H4 (cell line): Measurements from ENCODE around the genes NLK, ALDOC and TLCD1.

DNA sequence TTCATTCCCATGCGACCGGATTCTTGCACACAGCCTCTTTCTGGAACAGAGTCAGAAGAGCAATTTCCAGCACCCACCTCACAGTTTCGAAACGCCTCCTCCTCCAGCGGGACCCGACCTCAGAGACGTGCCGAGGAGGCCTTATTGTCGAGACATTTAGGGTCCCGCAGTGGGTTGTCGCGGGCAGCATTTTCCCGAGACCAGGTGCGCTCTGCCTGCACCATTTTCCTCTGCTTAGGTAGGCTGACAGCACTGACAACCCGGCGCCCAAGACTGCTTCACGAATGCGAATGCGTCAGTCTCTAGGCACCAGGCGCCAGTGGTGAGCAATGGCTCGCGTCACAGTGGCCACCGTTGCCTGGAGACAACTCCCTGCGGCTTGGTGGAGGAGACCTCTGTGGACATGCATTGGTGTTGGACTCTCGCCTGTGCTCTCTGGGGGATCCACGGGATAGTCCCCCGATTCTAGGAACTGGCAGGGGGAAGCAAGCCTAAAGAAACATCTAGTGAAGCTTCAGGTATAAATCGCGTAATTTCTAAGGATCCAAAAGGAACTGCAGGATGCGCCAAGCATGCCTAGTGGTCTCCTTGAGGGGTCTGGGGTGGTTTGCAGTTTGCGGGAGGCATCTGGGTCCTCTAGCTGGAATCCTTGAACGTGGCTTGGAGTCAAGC is 1000.2 kb downstream of the KCNJ18 start:
- RAMPAGE, long total RNA = no peak

GRCh38 chr17:27302995-27303901 is 9.3 kb downstream of the WSB1 start:
- RAMPAGE, long total RNA = no peak

GRCh38 chr17:27473433-27474639 is 17.6 kb downstream of the KSR1 start:
- RAMPAGE, long total RNA = no peak

DNA sequence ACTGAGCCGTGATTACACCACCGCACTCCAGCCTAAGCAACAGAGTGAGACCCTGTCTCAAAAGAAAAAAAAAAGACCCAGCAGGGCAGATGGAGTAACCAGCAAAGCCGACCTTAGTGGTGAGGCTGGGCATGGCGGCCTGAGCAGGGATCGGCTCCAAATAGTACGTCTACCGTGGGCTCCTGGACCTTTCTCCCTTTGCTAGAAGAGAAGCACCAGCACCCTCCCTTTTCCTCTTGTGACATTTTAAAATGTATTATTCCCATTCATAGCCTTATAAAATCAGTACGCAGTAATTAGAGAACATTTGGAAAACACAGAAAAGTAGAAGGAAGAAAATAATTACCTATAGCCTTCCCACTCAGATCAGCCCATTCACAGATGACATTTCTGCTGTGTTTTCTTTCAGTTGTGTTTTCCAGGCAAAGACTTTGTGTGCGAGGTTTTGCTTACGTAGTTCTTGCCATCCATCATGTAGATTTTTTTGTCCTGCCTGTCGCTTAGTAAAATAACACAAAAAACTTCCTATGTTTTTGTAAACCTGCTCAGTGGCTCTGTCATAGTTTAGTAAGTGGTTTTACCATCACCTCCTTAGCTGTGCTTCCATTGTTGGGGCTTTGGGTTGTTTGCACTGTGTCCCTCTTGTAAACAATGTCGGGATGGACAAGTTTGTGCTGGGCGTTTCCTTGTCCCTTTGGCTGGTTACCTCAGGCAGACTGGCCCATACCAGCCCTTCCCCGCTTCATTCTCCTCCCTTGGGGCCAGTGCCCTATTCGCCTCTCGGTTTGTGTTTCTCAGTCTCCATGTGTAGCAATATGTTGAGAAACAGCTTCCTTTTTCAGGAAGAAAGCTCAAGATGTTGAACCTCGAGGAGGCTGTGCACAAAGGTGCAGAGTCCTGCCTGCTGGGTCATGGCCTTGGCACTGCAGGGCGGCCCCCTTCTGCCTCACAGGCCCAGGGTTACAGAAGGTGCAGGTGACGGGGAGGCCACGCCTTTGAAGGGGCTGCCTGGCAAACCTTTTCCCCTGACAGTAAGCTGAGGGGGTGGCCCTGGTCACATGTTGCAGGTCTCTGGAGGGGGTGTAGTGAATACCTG is 74.5 kb downstream of the KSR1 start:
- RAMPAGE, long total RNA = no peak

- RAMPAGE, long total RNA = no peak
These were observed 78.0 kb upstream of the LGALS9 start for GRCh38 chr17:27552847-27553524.

GRCh38 chr17:27577086-27577850 is 53.7 kb upstream of the LGALS9 start:
- RAMPAGE, long total RNA = no peak

- RAMPAGE, long total RNA = no peak
These were observed 4.5 kb downstream of the LGALS9 start for GRCh38 chr17:27635441-27635853.

- RAMPAGE, long total RNA = no peak
These were observed 15.4 kb downstream of the LGALS9 start for GRCh38 chr17:27646418-27646717.

GRCh38 chr17:27805279-27805956 is 5.1 kb upstream of the NOS2 start:
- RAMPAGE, long total RNA = no peak

DNA sequence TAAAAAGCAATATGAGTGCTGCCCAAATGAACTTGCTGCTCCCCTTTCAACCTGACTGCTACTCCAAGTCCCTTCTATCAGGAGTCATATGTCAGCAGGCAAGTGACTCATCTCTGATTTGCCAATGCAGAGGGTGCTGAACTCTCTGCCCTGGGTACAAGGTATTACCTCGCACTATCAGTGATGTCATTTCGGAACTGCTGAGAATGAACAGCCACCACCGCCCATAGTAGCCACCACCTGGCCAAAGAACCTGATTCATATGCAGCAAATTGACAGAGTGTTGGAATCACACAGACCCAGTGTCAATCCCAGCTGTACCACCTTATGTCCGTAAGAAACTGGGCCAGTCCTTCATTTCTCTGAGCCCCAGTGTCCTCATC is 31.2 kb downstream of the LYRM9 start:
- RAMPAGE, long total RNA = no peak

DNA sequence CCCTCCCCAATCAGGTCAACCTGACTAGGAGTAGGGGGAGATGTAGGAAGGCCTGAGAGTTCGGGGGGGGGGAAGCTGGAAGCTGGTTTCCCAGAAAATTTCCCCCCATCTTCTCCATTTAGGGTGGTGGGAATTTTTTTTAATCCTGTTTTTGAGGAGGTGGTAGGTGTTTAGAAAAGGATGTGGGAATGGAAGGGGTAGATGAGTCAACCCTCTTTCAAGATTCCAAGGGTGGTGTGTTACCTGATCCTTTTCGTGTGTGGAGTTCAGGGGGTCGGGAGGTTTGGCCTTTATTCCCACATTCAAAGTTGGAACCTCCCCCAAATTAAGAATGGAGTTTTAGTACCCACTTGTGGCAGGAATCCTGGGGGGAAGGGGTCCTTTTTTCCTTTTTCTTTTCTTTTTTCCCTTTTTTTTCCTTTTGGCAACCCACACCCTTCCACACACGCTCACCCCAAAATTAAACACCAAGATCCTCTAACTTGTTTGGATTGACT is at the start of gene NLK:
Gene NLK (plus strand): TSS at position 419 of the 497 bp plus-strand sequence.
- RAMPAGE, long total RNA = no peak

DNA sequence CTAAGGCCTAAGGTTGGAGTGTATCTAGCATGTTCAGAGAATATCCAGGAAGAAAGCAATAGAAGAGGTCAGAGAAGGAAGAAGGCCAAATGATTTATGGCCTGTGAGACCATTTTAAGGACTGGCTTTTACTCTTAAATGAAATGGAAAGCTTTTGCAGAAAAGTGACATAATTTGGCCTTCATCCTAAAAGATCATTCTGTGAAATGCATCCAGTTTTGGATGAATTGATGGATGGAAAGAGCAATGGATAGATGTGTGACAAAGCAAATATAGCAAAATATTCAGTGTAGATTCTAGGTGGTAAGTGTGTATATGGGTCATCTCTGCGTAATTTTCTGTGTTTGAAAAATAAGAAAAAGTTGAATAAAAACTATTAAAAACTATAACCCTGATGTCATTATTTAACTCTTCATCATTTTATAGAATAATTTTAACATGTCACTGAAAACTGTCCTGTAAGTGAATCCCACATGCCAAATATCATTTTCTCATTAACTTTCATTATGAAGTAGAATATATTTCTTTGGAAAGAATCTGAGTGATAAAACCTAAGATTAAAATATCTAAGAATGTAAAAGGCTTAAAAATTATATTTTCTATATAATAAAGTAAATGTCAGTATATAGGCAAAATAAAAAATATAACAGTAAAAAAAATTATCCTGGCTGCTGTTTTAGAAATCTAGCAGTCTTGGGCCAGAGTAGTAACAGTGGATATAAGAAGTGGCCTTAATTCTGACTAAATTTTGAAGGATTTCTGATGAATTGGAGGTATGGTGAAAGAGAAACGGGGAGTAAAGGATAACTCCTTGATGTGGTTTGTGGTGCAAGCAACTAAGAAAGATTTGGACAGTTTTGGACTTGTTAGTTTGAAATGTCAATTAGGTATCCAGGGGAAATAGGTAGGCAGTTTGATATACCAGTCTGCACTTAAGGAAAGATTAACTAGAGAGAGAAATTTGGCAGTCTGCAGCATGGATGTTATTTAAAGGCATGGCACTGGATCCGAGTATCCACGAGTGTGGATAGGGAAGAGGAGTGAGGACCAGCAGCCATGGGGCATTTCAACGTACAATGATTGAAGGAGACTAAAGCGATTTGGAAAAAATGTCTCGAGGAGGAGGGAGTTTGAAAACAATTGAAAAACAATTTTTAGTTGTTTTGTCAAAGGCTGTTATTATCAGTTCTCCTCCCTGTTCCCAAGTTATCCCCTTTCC is 117.1 kb downstream of the NLK start:
- RAMPAGE, long total RNA = no peak

DNA sequence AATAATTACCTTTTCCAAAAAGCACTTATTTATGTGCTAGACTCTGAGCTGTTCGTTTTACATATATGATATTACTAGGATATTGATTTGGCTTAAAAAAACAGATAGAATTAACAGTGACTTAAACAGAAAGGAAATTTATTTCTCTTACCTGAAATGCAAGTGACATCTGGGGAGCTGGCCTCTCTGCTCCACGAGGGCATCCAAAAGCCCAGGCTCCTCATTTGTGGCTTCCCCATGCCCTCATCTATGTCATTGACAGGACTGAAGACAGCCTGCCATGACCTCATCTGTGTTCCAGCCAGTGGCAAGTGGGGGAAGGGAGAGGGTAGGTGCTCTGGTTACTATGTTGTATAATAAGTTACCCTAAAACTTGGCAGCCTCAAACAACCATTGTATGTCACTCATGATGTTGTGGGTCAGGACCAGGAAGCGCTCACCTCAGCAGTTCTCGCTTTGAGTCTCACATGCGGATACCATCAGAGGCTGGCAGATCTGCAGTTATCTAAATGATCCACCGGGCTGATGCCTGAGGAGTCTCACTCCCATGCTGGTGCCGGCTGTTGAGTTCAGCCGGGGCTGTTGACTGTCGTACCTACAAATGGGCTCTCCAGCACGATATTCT is 89.1 kb upstream of the TMEM97 start:
- RAMPAGE, long total RNA = no peak

DNA sequence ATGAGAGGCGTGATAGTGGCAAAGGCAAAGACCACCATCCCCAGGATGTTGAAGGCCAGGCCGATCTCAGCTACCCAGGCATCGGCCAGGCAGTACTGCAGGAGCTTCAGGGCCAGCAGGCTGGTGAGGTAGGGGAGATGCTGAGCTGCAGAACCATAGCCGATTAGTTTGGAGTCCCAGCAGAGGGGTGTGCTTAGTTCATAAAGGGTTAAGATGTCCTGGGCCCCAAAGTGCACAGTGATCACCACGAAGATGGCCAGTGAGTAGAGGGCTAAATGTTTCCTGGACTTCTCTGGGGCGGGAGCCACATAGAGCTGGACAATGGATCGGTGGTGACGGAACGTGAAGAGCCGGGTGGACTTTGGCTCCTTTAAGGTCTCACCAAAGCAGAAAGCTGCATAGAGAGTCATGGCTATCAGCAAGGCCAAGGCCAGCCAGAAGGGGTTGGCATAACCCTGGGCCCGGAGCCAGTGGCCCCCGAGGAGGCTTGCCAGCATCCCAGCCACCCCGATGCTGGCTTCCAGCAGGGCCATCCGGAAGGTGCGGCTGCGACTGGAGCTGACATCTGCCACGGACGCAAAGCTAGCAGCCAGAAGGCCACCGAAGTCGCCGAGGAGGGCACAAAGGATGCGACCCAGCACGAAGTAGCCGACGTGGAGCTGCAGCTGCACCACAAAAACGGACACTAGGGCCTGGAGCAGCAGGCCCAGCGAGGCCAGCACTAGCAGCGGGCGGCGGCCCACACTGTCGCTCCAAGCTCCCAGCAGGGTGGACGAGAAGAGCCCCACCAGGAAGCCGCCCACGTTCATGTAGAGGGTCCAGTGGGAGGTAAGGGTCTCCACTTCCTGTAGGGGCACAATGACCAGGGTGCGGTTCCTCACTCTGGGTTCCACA is 1.1 kb downstream of the SLC46A1 start:
- RAMPAGE, long total RNA = no peak

DNA sequence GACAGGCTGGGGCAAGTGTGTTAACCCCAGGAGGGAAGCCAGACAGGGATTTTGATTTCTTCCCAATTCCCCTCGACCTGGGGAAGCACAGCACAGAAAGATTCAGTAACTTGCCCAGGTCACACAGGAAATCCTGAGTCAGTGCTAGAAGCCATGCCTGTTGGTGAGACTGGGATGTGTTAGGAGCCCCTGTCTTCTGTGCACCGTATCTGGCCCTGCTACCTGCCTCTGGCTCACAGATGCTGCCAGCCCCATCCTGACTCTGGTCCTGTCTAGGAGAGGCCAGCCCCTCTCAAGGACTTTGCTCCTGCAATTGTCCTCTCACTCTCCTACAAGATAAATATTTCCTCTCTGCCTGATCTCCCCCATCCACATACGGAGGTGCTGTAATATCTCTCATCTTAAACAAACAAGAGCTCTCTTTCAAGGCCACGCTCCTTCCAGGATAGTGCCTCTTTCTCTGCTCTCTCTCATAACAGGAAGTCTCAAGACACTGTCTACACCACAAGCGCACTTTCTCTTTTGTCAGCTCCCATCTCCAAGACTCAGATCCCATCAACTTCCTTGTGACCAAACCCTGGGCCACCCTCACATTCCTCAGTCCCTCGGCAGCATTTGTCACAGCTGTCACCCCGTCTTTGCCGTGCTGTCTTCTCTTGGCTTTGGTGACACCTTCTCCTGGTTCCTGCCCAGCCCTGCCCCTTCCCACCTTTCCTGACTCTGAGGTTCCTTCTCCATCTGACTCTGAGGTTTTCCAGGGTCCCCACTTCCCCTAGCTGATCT is 1.8 kb downstream of the SLC13A2 start:
- RAMPAGE, long total RNA = no peak

GRCh38 chr17:28532887-28533752 is 19.3 kb downstream of the UNC119 start:
- RAMPAGE, long total RNA = no peak

GRCh38 chr17:28576786-28577508 is at the start of gene ALDOC:
Gene ALDOC (minus strand): TSS chr17:28576895.
- RAMPAGE, long total RNA = start-site peak on the minus strand at chr17:28576898-28576931, 11 reads

DNA sequence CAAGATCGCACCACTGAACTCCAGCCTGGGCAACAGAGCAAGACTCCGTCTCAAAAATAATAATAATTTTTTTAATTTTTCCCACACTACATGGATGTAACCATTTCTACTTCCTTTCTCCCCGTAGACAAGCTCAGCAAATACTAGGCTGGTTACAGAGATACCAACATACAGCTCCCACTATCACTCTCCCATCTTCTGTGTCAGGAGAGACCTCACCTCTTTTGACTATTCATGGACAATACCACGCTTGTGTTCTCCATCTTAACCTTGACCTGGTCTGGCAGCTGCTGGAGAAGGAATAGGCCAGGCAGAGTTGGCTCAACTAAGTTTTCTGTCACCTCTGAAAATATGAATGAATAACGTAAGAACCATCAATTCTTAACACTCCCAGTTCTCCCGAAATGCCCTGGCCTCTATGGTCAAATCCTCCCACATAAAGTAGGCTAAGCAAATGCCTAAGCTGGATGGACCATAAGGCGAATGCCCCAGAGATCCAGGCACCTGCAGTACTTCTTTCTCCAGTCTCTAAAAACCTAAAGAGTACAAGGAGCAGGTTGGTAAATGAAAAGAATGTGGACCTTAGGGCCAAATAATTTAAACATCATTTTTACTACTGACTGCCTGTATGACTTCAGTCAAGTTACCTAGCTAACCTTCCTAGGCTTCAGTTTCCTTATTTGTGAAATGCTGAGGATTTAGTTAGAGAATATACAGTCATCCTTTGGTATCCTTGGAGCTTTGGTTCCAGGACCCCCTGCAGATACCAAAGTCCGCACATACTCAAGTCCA is 4.4 kb downstream of the BLTP2 start:
- RAMPAGE, long total RNA = no peak

DNA sequence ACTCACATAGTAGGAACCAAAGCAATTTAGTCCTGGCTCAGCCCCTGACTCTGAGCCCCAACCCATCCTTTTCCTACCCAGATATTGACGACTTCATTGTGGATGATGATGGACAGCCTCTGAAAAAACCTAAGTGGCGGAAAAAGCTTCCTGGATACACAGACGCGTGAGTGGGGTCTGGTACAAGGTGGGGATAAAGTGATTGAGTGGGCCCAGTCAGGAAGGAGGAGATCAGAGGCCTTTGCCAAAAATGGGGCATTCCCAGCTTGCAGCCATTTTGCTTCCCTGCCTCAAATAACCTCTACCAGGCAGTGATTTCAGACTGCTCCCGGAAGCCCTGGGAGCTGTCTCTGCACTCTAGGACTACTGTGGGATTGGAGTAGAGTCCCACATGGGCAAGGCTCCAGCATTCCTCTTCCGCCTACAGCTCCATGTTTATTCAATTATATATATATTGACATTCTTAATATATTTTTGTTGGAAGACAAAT is 13.4 kb downstream of the SUPT6H start:
- RAMPAGE, long total RNA = no peak

DNA sequence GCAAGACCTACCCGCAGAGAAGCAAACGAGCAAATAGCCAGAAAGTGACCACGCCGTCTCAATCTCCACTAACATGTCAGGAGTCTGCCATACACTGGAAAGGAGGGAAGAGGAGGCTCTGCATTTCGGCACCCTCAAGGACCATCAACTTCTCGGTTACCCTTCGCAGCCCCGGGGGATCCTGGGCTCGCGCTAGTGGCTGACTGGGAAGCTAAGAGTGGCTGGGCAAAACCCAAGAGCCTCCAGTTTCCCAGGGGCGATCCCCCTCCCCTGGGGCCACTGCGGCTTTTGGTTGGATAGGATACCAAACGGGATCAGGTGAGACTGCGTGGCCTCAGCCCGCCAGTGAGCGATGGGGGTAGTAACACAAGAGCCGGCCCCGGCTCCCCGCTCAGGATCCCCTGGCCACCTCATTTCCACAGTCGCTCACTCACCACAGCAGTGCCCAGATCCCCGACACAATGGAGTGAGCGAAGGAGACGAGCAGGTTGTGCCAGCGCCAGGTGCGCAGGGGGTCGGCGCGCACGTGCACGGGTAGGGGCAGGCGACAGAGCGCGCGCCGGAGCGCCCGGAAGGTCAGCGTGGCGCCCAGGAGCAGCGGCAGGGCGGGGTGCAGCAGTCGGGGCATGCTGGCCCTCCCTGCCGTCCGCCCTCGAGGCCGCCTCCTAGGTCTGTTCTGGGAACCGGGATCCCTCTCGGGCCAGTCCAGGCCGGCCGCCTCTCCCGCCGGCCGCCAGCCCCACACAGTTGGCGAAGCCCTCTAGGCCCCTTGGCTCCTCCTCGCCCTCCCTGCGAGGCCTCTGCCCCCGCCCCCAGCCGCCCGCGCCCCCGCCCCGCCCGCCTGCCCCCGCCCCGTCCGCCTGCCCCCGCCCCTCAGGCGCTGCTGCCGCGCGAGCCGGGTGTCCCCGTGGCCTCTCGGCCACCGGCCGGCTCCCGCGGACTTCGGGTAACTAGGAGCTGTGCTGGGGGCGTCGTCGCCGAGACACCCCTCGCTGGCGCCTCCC is at the start of gene TLCD1:
Gene TLCD1 (minus strand): TSS at position 764 of the 1,004 bp plus-strand sequence.
- RAMPAGE, long total RNA = start-site peak on the minus strand centred at position 492 of the sequence, 74 bp wide, 5 reads; start-site peak on the minus strand centred at position 742 of the sequence, 98 bp wide, 6 reads